BE2C (cell line): ENCODE measurements around a stretch of chr13.

GRCh38 chr13:111115647-111116161 lies 594 bp downstream of the ARHGEF7 start:
- RRBS: 5% methylated on average over 44 of the region's 70 CpGs

DNA sequence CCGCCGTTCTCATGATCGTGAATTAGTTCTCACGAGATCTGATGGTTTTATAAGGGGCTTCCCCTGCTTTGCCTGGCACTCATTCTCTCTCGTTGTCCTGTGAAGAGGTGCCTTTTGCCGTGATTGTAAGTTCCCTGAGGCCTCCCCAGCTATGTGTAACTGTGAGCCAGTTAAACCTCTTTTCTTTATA lies 68.9 kb downstream of the ARHGEF7 start:
- RRBS: no CpG with 5 or more reads among the region's 6 CpGs

DNA sequence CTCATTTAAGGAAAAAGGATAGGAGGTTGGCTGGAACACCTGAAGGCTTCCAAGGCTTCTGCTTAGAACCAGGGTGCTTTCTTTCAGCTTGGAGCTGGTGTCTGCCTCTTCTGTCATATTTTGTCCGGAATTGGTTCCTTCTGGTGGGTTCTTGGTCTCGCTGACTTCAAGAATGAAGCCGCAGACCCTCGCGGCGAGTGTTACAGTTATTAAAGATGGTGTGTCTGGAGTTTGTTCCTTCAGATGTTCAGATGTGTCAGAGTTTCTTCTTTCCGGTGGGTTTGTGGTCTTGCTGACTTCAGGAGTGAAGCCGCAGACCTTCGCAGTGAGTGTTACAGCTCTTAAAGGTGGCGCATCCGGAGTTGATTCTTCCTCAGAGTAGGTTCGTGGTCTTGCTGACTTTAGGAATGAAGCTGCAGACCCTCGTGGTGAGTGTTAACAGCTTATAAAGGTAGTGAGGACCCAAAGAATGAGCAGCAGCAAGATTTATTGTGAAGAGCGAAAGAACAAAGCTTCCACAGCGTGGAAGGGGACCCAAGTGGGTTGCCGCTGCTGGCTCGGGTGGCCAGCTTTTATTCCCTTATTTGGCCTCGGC lies 74.1 kb downstream of the ARHGEF7 start:
- RRBS: no CpG with 5 or more reads among the region's 18 CpGs

DNA sequence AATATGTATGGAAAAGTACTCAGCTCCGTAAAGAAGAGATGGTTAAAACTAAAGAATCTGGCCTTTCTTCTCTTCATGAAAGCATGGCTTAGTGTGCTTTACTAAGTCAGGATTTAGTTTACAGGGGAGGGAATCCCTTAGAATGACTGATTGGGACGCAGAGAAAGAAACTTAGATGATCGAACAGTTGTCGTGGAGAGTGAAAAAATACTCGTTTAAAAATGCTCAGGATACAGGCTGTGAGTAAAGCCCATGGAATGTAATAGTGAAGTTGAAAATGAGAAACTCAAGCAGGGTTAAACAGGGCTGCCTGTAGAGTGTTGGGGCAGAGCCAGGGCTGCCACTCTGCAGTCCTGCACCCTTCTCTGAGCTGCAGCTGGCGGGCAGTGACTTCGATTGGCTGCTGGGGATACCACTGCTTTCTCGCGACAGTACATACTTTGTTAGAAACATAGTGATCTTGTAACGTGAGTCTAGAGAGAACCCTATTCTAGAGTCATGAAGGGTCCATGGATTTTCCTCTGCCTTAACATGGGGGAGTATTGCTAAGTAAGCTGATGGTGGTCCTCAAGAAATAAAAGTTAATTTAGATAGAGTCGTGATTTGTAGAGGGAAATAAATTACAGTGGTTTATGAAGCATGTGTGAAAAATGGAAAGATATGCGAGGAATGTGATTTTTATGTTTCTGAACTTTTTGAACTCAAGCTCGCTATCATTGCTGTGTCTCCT lies 95.4 kb downstream of the ARHGEF7 start:
- RRBS: no CpG with 5 or more reads among the region's 13 CpGs

- RRBS: no CpG with 5 or more reads among the region's 6 CpGs
Measured at GRCh38 chr13:111231155-111231995, 89.1 kb upstream of the TEX29 start.

- RRBS: no CpG with 5 or more reads among the region's 26 CpGs
Measured at GRCh38 chr13:111583961-111584601, 263.6 kb downstream of the TEX29 start.

DNA sequence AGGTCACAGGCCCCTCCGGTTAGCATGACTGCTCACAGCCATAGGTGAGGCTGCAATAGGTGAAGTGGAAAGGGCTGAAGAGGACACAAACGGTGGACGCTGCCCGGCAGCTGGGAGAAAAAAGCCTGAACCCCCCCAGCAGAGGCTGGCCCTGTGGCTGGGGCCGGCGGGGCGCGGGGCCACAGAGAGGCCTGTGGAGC lies 325.4 kb downstream of the TEX29 start:
- RRBS: 70% methylated on average over 5 of the region's 8 CpGs

GRCh38 chr13:111860167-111860744 lies 206.7 kb upstream of the SOX1 start:
- RRBS: no CpG with 5 or more reads among the region's 3 CpGs

GRCh38 chr13:112057092-112057633 lies 9.8 kb upstream of the SOX1 start:
- RRBS: no CpG with 5 or more reads among the region's 41 CpGs

DNA sequence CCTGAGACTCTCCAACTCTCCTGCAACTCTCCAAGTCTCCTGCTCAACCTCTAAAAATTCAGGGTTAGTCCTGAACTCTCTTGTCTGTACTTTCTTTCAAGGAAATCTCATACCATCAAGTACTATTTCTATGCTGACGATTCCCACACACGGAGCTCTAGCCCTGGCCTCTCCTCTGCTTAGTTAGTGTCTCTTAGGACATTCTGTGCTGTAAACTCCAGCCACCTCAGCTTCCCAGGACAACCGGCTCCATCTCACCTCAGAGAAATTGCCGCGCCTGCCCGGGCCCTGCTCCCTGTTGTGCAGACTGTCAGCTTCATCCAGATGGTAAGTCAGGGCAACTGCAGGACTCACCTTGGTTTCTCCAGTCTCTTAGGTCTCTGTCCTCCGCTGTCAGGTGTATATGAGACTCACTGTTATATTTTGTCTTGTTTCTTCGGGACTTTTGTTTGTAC lies 98.7 kb downstream of the SPACA7 start:
- RRBS: no CpG with 5 or more reads among the region's 8 CpGs

GRCh38 chr13:112528705-112529453 lies 59.1 kb downstream of the TUBGCP3 start:
- RRBS: no CpG with 5 or more reads among the region's 6 CpGs

DNA sequence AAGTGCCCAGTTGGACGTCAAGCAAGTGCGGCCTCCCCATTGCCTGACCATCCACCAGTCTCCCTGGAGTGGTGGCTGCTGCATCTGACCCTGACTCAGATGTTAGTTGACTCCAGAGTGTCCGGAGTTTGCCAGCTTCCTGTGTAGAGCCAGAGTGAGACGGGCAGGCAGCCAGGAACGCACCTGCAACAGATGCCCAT lies 45.9 kb upstream of the ATP11A start:
- RRBS: 3% methylated on average over 1 of the region's 5 CpGs

DNA sequence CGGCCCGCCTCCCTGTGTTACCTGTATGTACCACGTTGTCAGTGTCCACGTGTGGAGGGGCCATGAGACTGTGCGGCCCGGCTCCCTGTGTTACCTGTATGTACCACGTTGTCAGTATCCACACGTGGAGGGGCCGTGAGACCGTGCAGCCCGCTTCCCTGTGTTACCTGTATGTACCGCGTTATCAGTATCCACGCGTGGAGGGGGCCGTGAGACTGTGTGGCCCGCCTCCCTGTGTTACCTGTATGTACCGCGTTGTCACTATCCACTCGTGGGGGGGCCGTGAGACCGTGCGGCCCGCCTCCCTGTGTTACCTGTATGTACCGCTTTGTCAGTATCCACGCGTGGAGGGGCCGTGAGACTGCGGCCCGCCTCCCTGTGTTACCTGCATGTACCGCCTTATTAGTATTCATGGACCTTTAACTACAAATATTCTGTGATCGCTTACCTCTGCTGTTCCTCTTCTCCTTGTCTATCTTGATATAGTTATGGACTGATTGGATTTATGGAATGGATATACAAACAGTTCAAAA lies 38.6 kb downstream of the ATP11A start:
- RRBS: no CpG with 5 or more reads among the region's 32 CpGs

GRCh38 chr13:112768186-112768500 lies 78.3 kb downstream of the ATP11A start:
- RRBS: no CpG with 5 or more reads among the region's 15 CpGs

DNA sequence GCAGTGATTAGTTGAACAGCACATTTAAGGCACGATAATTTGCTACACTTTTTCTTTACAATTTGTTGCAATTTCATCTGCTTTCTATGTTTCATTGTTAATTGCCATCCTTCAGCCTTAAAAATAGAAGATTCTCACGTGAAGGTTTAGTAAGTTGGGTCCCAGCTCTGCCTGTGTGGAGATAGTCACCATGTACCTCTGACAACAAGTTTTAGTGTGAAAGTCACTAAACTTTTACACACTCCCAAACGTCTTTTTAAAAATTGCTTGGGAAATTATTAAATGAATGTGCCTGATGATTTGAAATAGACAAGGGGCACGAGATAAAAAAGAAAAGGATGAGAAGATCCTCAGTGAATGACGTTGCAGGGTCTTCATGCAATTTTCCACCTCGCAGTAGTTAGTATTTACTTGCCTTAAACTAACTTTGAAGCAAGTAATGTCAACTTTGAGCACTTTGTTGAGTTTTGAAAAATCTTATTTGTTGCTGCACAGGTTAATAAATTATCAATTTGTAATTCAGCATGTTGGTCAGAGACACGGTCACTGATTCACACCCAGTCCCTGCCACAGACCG lies 84.7 kb upstream of the MCF2L start:
- RRBS: no CpG with 5 or more reads among the region's 8 CpGs

DNA sequence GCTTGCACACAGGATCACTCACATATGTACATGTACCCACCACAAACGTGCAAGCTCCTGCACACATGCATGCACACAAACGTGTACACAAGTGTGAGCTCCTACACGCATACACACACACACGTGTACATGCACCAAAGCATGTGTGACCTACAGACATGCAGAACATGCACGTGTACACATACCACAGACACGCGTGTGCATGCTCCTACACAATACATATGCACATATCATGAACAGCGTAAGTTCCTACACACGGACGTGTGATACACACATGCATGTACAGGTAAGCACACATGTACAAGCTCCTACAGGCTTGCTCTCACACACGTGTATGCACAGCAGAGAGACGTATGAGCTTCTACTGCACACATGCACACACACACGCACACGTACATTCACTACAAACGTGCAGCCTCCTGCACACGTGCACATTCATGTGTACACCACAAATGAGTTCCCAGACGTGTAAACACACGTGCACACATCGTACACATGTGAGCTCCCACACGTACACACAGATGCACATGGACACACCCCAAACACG lies 84.0 kb upstream of the MCF2L start:
- RRBS: no CpG with 5 or more reads among the region's 21 CpGs

DNA sequence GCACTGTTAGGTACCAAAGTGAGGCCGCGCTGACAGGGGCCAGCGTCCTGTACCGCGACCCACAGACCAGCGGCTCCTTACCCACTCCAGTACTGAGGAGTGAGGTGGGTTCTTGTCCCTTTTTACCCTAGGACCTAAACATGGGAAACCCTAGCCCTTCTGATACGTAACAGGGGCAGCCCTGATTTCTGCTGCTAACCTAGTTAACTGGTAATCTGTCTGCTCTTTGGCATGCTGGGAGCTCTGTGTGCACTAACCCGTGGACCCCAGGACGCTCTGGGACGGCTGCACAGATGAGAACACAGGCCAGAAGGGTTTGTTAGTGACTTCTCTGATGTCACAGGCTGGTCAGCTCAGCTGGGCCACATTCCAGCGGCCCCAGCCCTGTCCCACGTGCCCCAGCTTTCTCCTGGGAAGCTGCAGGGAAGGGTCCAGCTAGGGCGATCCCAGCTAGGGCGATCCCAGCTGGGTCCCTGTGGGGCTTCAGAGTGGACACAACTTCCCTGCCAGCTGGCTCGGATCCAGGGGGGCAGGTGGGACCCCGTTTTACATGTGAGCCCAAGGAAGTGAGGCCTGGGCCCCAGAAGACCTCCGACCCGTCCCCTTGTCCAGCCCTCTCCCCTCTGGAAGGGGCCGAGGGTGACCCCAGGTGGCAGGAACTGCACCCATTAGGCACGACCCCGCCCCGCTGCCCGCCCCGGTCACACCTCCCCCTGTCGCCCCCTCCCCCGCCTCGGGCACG lies 75.5 kb upstream of the MCF2L start:
- RRBS: no CpG with 5 or more reads among the region's 28 CpGs

- RRBS: 2% methylated on average over 28 of the region's 88 CpGs
Measured at GRCh38 chr13:112943062-112944042, 25.7 kb upstream of the MCF2L start.

DNA sequence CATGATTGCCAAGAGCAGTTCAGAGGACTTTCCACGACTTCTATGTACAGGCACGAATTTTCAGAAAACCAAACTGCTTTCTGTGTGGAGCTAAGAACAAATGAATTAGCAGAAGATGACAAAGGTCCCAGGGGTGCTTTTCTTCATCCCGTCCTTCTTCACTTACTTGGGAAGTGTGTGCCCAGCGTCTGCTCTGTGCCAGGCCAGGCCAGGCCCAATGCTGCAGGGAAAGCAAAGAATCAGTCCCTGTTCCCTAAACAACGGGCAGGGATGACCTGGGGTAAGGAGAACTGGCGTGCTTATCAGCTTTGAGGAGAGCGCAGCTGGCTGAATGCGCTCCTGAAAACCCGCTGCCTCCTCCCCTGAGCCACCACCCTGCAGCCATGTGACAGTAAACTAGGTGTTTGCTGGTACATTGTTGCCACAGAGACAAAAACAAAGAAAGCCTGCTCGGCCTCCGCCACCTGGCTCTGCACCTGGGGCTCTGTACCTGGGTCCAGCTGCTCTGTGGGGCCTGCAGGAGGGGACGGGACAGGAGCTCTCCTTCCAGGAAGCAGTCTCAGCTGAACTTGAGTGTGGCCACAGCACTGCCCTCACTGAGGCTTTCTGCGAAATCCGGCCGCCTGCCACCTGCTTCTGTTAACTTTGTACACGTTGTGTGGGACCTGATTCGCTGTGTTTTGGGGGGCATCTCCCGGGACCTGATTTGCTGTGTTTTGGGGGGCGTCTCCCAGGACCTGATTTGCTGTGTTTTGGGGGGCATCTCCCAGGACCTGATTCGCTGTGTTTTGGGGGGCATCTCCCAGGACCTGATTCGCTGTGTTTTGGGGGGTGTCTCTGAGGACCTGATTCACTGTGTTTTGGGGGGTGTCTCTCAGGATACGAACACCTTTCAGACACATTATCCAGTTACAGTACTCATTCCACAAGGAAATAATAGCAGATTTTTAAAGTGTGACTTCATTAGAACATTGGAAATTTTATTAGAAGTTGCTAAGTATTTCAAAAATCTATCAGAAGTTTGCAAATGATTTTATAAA lies 21.9 kb downstream of the MCF2L start:
- RRBS: 77% methylated on average over 4 of the region's 22 CpGs

- RRBS: 92% methylated on average over 6 of the region's 31 CpGs
Measured at GRCh38 chr13:112995509-112996327, 26.7 kb downstream of the MCF2L start.